AG04450 (cell line): ENCODE measurements around the gene OR11H1.

GRCh38 chr22:12815666-12815896 lies 2712.4 kb upstream of the OR11H1 start:
- CAGE, long polyA plus RNA: no peak
- RRBS: no CpG with 5 or more reads among the region's 9 CpGs

- CAGE, long polyA plus RNA: no peak
- RRBS: no CpG with 5 or more reads among the region's 2 CpGs
Observed at GRCh38 chr22:15527962-15528322, at the start of gene OR11H1. OR11H1 (plus strand) TSS chr22:15528192.

DNA sequence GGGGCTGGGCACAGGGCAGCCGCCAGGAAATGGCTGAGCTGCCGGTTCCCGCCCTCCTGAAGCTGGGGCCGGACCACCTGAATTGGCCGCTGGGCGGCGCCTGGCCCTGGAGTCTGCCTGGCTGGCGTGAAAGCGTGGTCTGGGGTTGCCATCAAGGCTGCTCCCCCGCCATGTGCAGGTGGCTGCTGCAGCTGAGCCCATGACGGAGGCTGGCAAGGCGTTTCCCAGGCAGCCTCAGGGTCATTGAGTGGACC lies 85.8 kb downstream of the POTEH start:
- CAGE, long polyA plus RNA: no peak
- RRBS: no CpG with 5 or more reads among the region's 12 CpGs

DNA sequence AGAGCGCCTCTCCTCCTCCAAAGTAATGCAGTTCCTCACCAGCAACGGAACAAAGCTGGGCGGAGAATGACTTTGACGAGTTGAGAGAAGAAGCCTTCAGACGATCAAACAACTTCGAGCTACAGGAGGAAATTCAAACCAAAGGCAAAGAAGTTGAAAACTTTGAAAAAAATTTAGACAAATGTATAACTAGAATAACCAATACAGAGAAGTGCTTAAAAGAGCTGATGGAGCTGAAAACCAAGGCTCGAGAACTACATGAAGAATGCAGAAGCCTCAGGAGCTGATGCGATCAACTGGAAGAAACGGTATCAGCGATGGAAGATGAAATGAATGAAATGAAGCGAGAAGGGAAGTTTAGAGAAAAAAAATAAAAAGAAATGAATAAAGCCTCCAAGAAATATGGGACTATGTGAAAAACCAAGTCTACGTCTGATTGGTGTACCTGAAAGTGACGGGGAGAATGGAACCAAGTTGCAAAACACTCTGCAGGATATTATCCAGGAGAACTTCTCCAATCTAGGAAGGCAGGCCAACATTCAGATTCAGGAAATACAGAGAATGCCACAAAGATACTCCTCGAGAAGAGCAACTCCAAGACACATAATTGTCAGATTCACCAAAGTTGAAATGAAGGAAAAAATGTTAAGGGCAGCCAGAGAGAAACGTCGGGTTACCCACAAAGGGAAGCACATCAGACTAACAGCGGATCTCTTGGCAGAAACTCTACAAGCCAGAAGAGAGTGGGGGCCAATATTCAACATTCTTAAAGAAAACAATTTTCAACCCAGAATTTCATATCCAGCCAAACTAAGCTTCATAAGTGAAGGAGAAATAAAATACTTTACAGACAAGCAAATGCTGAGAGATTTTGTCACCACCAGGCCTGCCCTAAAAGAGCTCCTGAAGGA lies 69.1 kb upstream of the CCT8L2 start:
- CAGE, long polyA plus RNA: no peak
- RRBS: no CpG with 5 or more reads among the region's 17 CpGs

DNA sequence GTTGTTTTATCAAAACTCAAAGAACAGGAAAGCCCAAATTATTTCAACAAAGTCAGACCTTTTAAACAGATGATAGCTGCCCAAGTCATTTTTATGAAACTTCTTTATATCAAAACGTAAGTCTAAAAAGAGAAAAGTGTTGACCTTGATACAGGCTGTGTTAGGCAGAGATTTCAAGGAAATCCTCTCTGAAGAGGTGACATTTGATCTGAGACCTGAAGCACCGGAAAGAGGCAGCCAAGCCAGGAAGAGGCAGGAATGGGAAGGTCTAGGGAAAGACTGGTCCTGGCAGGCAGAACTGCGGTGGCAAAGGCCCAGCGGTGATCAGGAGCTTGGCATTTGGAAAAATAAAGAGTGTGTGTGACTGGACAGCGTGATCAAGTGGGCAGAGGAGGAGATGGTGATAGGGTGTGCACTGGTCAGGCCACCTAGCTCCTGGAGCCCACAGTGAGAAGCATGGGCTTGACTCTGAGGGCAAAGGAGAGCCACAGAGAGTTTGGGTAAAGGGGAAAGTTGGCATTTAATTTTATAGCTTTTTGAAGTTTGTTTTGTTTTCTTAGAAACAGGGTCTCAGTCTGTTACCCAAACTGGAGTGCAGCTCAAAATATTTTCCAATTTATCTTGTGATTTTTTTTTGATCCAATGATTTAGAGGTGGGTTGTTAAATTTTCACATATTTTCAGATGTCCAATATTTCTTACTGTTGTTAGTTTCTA lies 27.3 kb upstream of the GAB4 start:
- CAGE, long polyA plus RNA: no peak
- RRBS: no CpG with 5 or more reads among the region's 5 CpGs

GRCh38 chr22:17117843-17118338 lies 3.3 kb downstream of the TMEM121B start:
- CAGE, long polyA plus RNA: no peak
- RRBS: no CpG with 5 or more reads among the region's 4 CpGs

GRCh38 chr22:17216839-17217038 lies 2.5 kb downstream of the ADA2 start:
- CAGE, long polyA plus RNA: no peak

DNA sequence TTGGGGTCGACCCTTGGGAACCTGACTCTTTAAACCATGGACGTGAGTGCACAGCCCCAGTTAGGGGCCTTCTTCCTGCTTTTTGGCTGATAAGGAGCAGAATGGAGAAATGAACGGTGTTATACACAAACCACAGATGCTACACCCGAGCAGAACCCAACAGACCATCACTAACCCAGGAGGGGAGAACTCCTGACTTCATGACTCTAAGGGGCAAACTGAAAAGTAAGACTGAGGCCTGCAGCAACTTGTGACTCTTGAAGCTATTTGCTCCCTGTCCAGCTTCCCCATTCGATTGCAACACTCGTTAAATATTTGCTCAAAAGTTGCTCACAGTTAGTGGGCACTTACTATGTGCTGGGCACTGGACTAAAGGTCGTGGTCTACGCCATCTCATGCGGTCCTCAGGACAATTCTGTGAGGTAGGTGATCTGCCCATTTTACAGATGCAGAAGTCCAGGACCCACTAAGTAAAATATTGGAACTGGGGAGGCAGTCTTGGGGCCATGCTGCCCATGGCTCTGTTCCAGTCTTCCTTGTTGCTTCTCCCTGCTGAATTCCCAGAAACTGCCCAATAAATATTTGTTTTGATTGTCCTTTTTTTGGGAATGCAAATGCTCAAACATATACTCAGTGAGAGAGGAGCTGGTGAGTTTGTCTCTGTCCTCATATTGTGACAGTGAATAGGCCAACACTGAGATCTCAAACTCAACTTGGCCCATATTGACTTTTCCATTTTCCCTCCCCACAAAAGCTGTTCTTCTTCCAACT lies 9.6 kb upstream of the ADA2 start:
- CAGE, long polyA plus RNA: no peak
- RRBS: no CpG with 5 or more reads among the region's 9 CpGs

- CAGE, long polyA plus RNA: no peak
- RRBS: no CpG with 5 or more reads among the region's 7 CpGs
Observed at GRCh38 chr22:17241916-17242630, 22.8 kb upstream of the ADA2 start.

DNA sequence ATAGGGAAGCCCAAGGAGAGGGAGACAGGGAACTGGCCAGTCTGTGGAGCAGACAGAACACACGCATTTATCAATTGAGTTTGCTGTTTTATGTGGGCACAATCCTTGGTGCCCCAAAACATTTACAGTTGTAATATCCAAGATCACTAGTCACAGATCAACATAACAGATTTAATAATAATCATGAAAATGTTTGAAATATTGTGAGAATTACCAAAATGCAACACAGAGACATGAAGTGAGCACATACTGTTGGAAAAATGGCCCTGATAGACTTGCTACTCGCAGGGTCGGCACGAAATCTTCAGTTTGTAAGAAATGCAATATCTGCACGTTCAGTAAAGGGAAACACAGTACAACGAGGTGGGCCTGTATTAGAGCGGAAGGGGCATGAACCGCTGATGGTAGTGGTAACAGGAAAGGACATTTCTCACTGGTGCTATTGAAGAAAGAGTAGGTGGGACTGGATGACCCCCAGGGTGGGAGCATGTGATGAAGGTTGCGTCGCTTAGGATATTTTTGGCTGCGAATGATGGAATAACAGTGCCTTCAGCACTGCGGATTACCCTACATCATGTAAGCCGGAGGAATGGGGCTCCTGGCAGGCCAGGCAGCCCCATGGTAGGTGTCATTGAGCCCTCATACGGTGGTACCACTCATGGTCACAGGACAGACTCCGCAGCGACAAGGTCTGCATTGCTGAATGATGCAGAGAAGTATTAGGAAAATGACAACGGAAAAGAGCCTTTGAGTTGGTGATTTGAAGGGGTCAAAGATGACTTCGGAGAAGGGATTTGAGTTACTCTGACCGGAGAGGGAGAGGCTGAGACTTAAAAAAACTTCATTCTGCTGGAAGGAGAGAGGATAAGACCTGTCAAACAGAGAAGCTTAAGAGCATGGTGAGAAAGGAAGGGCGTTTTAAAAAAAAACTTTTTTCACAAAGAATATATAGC lies 16.5 kb downstream of the CECR2 start:
- CAGE, long polyA plus RNA: no peak
- RRBS: no CpG with 5 or more reads among the region's 20 CpGs

DNA sequence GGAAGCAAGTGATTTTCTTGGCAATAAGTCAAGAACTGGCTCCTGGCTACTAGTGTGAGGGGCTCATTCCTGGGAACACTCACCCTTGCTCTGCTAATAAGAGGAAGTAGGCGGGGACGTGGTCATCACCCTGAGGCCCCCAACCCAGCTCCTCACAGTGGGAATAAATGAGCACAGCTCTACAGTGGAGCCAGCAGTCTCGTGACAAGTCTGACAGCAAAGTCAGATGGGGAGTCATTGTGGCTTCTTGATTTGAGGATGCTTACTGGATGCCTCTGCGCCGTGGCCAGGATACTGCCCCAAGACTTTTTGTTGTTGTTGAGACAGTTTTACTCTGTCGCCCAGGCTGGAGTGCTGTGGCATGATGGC lies 6.9 kb downstream of the SLC25A18 start:
- CAGE, long polyA plus RNA: no peak
- RRBS: no CpG with 5 or more reads among the region's 6 CpGs

GRCh38 chr22:17590753-17591563 lies 27.7 kb downstream of the SLC25A18 start:
- CAGE, long polyA plus RNA: no peak
- RRBS: no CpG with 5 or more reads among the region's 12 CpGs

DNA sequence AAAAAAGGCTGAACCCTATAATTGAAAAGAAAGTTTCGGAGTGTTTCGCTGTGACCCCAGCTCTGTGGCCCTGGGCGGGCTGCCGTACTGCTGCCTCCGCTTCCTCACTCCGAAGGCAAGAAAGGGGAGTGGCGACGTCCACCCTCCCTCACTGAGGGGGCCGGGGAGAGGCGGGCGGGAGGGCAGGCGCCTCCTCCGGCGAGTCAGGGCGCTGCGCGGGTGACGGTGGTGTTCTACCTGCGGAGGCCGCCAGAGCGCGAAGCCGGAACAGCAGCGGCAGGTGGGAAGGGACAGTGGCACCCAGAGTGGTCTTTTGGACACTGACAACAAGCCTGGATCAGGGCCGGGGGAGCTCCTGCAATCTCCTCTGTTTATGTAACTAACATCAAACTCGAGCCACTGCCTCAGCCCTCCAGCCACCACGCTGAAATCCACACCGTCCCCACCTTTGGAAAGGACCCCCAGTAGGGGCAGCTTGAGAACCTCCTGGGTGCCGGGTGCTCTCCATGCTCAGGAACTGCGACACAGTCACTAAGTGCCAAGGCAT lies 25.6 kb downstream of the BID start:
- CAGE, long polyA plus RNA: no peak
- RRBS: 48% methylated on average over 16 of the region's 30 CpGs

- CAGE, long polyA plus RNA: no peak
- RRBS: no CpG with 5 or more reads among the region's 13 CpGs
Observed at GRCh38 chr22:17767201-17767869, 6.9 kb downstream of the BID start.

DNA sequence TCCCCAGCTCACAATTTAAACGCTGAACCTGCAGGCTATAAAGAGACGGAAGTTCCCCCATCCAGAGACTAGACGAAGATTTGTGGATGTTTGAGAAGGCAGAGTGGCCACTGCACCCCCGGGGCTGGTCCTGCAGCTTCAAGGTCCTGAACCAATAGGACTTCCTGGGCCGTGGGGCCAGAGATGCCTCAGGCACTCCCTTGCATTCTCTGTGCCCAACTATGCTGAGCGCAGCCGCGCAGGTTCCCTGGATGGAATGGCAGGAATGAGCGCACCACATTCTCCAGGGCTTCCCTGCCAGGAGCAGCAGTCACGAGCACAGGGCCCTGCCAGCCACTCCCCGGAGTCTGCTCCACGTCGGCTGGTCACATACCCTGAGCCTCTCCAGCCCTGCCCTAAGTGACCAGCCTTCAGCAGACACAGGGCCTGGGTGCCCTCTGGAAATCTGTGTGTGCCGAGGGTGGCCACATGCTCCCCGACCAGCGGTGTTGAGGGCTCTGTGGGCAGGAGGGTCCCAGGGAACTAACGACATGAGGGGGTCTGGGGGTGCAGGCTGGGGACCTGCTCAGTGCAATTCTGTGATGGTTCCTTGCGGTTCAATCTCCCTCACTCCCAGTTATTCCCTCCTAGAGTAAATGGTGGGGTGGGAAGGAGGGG lies 33.8 kb upstream of the BID start:
- CAGE, long polyA plus RNA: no peak
- RRBS: no CpG with 5 or more reads among the region's 18 CpGs

DNA sequence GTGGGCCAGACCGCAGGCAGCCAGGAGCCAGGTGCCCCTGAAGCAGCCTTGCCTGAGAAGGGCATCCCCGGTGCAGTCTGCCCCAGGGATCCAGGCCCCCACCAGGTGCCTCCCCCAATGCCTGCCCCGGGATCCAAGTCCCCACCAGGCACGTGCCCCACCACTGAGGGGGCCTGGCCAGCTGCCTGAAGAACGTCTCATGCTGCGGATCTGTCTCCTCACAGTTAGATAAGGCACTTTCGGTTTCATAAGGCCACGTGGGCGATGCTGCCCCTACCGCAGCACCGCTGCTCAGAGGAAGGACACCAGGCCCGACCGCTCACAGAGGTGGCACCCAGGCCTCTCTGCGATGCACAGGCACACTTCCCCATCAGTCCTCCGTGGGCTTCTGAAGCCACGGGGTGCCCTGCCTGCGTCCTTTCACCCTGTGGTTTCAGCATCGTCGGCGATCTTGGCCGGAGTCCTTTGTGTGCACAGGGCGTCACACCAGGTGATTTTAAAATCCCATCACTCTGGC lies 68.1 kb upstream of the BID start:
- CAGE, long polyA plus RNA: no peak
- RRBS: 71% methylated on average over 2 of the region's 22 CpGs

DNA sequence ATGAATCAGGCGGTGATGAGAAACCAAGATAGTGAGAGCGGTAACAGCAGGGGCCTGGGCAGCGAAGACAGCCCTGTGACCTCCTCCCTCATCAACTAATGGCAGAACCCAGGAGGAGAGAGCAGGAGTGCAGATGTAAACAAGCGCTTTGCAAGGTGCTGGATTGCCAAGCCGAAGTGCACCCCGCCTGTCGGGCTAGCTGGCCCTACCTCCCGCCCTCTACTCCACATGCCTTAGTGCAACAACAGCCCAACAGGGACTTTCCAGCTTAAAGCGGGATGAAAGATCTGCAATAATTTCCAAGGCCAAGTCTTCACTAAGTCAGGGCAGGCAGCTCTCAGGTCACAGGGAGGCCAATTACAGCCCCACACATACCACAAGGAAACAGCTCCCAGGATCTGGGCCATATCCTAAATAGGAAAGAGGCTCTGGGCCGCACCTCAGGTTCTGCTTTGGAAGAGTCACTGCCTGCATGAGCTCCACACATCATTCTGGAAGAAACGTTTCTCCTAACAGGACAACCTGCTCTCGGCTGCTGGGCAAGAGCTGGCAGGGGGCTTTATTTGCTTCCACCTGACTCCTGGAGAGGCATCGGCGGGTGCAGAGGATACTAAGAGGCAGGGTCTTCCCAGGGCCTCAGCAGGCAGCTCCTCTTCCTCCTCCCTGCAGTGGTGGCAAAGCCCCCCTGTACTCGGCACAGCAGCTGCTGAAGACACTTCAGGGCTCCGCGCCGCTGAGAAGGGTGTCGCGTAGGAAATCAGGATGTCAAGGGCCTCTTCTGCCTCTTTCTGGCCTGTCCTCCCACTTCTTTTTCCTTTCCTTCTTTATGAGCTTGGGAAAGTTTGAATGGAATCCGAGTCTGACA lies 72.4 kb upstream of the BID start:
- CAGE, long polyA plus RNA: no peak
- RRBS: no CpG with 5 or more reads among the region's 21 CpGs

GRCh38 chr22:17895228-17895839 lies 121.1 kb upstream of the BID start:
- CAGE, long polyA plus RNA: no peak
- RRBS: no CpG with 5 or more reads among the region's 13 CpGs

GRCh38 chr22:17902425-17903065 lies 121.8 kb downstream of the MICAL3 start:
- CAGE, long polyA plus RNA: no peak
- RRBS: no CpG with 5 or more reads among the region's 16 CpGs

DNA sequence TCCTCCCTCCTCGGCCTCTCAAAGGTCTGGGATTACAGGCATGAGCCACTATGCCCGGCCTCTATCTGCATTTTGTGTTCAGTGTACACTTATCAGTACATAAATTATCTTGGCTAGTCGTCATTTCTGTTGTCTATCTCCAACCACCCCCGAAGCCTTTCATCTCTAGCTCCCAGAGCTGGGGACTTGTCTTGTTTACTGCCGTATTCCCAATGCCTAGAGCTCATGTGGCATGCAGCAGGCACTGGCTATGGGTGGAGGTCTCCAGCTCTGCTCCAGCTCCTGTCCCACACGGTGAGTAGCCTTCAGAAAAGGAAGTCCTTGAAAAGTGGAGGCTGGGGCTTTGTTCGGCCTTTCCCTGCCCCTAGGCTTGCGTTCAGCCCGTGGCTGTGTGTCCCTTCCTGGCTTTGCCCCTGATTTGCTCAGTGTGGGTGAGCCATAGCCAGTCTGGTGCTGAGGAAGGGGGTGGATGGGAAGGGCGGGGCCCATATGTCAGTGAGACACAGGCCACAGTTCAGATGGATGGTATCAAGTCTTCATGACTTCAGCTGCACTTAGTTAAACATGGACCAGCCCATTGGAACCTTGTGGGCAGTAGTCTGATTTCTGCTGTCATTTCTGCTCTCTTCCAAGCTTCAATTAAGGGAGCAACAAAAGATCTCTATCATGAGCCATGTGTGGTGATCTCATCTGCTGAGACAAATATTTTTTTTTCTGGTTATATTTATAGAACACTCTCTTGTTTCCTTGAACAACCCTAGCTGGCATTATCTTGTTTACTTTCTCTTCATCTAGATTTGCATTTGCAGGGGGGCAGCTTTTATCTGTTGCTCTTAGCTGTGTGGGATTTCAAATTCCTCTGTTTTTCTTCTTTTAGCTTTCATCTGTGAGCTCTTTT lies 21.7 kb upstream of the PEX26 start:
- CAGE, long polyA plus RNA: no peak
- RRBS: no CpG with 5 or more reads among the region's 10 CpGs